Esophagus muscularis mucosa (tissue), 4 donors: ENCODE measurements around a stretch of chr7.

GRCh38 chr7:156402281-156402798 is 238.2 kb upstream of the RNF32 start:
- PRO-cap, result no peak
- RAMPAGE, long total RNA, 4 experiments, result no peak in any of the 4 experiments

DNA sequence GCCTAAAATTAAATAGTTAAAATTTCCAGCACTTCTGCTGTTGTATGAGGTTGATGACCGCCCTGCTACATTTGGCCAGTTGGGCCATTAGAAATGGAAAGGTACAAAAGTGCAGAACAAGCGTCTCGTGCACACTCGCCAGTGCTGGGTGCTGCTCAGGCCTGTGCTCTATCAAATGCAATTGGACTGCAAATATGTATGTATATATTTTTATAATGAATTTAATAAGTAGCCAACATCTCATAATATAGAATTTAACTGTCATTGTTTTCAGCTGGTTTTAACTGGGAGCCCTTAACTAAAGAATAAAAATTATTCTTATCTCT is 34.4 kb upstream of the RNF32 start:
- PRO-cap, result no peak
- RAMPAGE, long total RNA, 4 experiments, result no peak in any of the 4 experiments

DNA sequence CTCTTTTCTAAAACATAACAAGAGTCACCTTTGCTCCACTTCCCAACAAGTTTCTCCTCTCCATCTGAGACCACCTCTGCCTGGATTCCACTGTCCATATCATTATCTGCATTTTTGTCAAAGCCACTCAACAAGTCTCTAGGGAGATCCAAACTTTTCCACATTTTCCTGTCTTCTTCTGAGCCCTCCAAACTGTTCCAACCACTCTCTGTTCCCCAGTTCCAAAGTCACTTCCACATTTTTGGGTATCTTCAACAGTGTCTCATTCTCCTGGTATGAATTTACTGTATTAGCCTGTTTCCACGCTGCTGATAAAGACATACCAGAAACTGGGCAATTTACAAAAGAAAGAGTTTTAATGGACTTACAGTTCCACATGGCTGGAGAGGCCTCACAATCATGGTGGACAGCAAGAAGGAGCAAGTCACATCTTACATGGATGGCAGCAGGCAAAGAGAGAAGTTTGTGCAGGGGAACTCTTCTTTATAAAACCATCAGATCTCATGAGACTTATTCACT is 31.1 kb downstream of the LMBR1 start:
- PRO-cap, result no peak
- RAMPAGE, long total RNA, 4 experiments, result no peak in any of the 4 experiments

DNA sequence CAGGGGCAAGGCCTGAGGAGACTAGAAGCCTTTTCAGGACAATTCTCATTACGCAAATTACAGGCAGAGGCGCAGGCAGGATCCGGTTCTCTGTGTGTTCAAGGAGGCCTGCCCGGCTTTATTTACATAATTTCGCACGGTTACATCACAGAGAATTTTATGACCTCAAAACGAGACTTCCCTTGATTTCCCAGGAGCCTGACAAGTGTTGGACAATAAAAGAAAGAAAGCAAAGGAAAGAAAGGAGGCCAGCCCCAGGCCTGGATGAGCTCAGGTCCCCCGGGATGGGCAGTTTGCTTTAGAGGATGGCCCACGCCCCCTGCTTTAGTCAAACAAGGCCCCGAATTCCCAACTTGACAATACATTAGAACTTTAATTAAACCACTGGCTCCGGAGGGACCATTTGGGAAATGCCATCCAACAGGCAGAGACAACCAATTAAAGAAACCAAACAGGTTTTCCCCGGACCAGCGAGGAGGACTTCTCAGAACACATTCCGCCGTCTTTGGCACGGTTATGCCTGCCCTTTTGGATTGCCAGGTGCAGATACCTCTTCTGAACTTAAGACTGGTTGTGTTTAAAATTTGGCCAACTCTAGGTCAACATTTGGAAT is 2.9 kb downstream of the MNX1 start:
- PRO-cap, result no peak
- RAMPAGE, long total RNA, 4 experiments, result no peak in any of the 4 experiments

- PRO-cap, result no peak
- RAMPAGE, long total RNA, 4 experiments, result no peak in any of the 4 experiments
These were observed 3.5 kb upstream of the MNX1 start for GRCh38 chr7:157013921-157014335.

- PRO-cap, result no peak
- RAMPAGE, long total RNA, 4 experiments, result no peak in any of the 4 experiments
These were observed 97.7 kb upstream of the DNAJB6 start for GRCh38 chr7:157239008-157239695.

DNA sequence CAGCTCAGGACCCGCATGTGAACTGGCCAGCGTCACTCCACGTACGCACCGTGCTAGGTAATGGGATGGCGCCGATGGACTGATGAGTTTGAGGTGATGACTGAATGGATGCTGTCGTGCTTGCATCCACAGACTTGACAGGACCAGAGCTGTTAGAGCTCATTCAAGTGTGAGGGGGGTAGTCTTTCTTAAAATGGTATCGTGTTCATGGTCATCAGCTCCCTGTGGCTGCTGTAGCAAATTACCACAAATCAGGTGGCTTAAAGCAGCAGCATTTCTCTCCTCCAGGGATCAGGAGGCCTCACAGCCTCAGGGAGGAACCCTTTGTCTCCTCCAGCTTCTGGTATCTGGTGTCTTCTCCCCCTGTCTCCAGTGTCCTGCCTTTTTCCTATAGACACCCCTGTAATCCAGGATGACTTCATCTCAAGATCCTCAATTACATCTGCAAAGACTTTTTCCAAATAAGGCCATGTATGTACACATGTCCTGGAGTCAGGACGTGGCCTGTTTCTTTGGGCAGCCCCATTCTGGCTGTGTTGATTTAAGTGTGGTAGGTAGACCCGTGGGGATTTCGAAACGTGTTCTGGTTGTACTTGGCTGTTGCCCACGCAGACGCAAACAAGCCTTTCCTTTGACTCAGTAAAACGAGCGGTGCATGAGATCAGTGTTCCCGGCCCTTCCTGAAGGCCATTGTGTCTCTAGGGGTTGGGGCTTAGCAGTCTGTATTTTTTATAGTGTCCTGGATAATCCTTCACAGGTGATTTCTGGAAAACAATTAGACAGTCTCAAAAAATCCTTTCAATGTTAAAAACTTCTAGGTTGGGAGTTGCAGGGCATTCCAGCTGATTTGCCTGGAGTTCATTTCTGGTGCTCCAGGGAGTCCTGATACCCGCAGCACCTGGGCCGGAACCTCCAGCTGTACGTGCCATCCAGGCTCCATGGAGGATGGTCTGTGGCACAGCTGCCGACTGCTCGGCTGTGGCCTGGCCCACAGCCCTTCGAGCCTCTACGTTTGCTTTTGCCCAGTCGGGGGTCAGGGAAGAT is 64.9 kb upstream of the DNAJB6 start:
- PRO-cap, result bidirectional peak, plus-strand start at position 690 of the sequence, minus-strand start at position 349 of the sequence
- RAMPAGE, long total RNA, 4 experiments, result no peak in any of the 4 experiments

DNA sequence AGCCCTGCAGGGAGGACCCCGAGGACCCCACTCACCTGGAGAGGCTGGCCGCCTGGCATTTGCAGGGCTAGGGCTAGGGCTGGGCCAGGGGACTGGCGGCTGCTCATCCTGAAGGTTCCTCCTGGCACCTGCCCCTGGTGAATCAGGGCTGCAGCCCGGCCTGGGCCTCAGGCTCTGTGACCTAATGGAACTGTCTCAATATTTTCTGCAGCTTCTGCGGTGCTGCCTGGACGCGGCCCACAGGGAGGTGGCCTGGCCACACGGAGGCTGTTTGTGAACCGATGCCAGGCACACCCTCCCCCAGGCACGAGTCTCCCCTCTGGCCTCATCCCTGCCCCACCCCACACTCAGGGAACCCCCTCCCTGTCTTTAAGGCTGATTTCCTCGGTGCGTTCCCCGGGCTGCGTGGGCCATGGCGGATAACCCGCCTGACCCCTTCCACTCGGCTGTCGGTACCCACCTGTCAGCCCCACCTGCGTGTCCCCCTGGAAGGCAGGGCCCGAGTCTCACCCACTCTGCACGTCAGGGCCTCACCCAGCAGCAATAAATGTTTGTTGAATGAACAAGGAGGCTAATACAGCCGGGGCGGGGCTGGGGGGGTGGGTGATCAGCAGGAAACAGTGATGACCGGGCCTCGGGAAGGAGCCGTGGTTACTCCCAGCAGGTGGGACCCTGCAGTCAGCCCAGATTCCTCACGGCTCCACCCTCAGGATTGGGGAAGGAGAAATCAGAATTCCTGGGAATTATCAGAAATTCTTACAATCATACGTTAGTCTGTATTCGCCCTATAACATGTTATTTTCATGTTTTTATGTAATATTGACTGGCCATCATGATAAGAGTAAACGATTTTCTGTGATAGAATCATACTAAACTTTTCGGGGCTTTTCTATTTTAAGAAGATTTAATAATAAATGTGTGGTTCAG is 54.4 kb upstream of the DNAJB6 start:
- PRO-cap, result no peak
- RAMPAGE, long total RNA, 4 experiments, result no peak in any of the 4 experiments

DNA sequence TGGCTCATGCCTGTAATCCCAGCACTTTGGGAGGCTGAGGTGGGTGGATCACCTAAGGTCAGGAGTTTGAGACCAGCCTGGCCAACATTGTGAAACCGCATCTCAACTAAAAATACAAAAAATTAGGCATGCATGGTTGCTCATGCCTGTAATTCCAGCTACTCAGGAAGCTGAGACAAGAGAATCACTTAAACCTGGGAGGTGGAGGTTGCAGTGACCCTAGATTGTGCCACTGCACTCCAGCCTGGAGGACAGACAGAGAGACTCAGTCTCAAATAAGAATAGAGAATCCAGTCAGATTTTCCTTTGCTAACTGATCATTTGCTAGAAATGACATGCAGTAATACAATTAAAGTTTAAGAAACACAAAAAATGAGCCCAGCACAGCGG is 2.5 kb upstream of the DNAJB6 start:
- PRO-cap, result no peak
- RAMPAGE, long total RNA, 4 experiments, result no peak in any of the 4 experiments

DNA sequence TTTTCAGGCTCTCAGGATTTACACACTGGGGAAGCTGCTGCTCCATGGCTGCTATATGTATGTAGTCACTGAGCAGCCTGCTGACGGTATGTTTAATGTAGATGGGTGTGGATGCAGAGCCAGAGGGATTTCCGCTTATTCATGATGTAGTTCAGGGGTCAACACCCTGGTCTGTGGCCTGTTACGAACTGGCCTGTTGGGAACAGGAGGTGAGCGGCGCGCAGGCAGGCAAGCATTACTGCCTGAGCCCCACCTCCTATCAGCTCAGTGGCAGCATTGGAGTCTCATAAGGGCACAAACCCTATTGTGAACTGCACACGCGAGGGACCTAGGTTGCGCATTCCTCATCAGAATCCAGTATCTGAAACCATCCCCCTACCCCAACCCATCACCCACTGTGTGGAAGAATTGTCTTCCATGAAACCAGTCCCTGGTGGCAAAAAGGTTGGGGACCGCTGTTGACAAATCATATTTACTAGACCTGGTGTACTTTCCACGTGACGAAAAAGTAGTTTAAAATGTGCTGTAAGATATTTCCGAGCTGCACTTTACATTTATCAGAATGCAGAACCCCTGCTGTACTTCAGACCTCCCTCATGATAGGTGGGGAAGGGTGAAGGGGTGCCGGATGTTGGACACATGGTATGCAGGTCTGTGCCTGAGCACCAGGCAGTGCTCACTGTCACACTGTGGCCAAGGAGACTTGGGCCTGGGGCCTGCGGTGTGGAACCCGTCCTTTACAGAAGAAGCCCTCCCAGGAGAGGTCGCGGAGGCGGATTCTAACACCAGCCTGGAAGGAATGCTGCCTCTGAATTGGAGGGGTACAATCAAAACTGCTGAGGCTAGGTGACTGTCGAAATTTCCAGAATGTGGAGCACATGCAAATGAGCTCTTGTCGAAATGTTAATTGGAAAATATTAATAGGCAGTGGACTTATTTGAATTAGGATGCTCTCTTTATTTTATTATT is 34.3 kb downstream of the DNAJB6 start:
- PRO-cap, result no peak
- RAMPAGE, long total RNA, 4 experiments, result no peak in any of the 4 experiments

DNA sequence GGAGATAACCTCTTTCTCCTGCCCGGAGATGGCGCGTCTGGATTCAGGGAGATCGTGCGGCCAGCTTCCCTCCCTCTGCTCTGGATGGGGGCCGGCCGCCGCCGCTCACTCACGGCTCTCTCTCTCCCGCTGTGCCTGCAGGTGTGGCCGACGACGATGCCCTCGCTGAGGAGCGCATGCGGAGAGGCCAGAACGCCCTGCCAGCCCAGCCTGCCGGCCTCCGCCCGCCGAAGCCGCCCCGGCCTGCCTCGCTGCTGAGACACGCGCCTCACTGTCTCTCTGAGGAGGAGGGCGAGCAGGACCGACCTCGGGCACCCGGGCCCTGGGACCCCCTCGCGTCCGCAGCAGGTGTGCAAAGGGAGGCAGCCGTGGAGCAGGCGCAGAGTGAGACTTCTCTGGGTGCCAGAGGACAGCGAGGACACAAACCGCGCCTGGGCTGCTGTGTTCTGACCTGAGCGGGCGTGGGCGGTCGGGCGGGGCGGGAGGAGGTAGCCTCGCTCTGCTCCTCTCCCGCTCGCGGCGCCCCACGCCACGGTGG is 72.9 kb downstream of the DNAJB6 start:
- PRO-cap, result no peak
- RAMPAGE, long total RNA, 4 experiments, result no peak in any of the 4 experiments

- PRO-cap, result no peak
- RAMPAGE, long total RNA, 4 experiments, result no peak in any of the 4 experiments
These were observed 504.0 kb downstream of the DNAJB6 start for GRCh38 chr7:157840647-157841426.

DNA sequence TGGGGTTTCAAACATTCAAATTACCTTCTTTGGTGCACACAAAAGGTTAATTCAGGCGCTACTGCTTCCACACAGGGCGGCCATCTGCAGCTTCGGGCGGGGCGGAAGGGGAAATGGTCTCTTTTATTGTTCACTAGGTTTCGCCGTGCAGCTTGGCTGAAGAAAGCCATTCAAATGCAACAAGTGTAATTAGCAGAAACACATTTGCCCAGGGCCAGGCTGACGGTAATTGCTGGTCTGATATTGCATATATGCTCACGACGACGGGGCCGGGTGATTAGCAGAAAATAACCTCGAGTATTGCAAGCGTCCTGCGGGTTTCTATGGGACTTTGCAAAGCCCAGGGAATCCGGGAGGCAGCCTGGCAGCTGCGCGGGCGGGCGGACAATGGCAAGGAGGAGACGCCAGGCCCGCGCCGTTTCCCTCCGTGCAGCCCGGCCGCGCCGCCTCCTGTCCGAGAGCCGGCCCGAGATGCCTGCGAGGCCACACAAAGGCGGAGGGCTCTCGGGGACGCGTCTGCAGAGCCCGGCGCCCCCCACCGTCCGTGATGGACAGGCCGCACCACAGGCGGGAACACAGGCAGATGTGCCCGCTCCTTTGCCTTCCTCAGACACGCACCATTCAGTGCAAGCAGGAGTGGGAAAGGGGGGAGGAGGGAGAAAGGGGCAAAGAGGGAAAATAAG is 269.9 kb downstream of the PTPRN2 start:
- PRO-cap, result no peak
- RAMPAGE, long total RNA, 4 experiments, result no peak in any of the 4 experiments

- PRO-cap, result no peak
- RAMPAGE, long total RNA, 4 experiments, result no peak in any of the 4 experiments
These were observed 211.7 kb downstream of the PTPRN2 start for GRCh38 chr7:158375989-158376351.

DNA sequence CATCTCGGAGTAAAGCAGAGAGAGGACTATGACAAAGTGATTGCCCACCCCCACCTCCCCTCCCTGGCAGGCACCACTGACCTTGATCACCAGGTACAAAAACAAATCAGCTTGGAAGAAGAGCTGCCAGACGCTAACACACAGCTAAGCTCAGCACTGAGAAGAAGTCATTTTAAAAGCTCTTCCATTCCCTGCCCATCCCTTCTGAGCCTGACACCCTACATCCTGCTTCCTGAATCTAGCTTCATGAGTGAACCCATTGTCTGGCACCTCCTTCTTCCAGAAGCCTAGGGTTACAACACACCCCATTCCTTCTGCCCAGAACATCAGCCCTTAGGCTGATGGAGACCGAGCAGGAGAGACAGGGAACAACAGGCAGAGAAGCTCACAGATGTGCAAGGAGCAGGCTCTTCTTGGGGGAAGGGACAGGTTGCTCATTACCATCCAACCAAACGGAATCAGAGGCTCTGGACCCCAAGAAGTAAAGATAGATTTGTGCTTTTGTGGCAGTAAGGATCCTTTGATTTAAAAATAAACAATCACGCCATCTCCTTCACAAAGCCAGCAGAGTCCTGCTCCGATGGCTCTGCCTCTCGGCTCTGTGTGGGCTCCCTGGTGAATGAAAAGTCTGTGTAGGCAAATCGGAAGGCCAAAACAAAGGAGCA is 4.1 kb downstream of the PTPRN2 start:
- PRO-cap, result no peak
- RAMPAGE, long total RNA, 4 experiments, result no peak in any of the 4 experiments

DNA sequence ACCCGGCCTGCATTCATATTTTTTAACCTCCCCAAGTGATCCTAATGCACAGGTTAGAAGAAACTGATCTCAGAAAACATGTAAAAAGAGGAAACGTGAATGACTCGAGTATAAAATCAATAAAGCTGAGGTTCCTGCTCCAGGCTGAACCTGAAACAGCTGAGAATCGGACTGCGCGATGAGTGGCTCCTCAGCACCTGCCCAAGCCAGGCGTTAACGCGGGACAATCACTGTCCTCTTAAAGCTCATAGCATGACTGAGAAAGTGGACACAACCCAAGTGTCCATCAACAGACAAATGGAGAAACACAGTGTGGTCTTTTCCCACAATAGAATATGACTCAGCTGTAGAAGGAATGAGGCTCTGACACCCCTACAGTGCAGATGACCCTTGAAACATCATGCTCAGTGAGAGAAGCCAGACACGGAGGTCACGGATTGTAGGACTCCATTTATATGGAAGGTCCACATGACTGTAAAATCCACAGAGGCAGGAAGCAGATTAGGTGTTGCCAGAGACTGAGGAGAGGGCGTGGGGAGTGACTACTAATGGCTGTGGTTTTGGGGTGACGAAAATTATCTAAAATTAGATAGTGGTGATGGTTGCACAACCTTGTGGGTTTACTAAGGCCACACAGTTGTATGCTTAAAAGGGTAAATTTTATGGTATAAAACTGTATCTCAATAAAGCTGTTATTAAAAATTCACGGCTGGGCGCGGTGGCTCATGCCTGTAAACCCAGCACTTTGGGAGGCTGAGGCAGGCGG is 6.0 kb upstream of the NCAPG2 start:
- PRO-cap, result no peak
- RAMPAGE, long total RNA, 4 experiments, result no peak in any of the 4 experiments

GRCh38 chr7:158759618-158760474 is 55.2 kb upstream of the NCAPG2 start:
- PRO-cap, result no peak
- RAMPAGE, long total RNA, 4 experiments, result no peak in any of the 4 experiments

DNA sequence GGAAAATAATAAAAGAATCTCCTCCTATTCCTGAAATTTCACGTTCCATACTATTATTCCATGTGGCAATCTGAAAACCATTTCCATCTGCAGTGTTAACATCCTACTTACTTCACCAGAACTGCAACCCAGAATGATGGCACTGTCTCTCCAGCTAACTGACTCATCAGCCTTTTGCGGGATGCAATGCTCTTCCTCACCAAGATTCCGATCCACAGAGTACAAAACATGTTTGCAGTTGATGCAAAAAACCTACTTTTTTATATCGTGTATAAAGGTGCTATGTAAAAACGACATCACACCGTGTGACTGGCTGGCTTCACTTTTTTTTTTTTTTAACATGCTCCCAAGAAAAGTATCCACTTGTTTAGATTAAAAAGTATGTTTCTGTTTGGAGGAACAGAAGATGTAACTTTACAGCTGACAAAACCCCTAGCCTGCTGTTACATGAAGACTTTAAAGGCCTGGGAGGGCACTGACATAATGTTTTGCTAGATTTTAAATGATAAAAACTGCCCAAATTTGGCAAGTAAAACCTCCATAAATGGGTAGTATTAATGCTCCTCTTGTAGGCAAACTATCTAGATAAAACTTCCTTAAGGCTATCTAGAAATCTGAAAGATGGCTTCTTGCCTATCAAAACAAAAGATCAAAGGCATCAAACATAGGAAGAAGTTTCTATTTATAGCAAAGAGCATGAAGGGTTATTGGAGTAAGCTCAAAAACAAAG is 50.6 kb downstream of the ESYT2 start:
- PRO-cap, result bidirectional peak, plus-strand start at position 139 of the sequence, minus-strand start at position 138 of the sequence
- RAMPAGE, long total RNA, 4 experiments, result no peak in any of the 4 experiments

DNA sequence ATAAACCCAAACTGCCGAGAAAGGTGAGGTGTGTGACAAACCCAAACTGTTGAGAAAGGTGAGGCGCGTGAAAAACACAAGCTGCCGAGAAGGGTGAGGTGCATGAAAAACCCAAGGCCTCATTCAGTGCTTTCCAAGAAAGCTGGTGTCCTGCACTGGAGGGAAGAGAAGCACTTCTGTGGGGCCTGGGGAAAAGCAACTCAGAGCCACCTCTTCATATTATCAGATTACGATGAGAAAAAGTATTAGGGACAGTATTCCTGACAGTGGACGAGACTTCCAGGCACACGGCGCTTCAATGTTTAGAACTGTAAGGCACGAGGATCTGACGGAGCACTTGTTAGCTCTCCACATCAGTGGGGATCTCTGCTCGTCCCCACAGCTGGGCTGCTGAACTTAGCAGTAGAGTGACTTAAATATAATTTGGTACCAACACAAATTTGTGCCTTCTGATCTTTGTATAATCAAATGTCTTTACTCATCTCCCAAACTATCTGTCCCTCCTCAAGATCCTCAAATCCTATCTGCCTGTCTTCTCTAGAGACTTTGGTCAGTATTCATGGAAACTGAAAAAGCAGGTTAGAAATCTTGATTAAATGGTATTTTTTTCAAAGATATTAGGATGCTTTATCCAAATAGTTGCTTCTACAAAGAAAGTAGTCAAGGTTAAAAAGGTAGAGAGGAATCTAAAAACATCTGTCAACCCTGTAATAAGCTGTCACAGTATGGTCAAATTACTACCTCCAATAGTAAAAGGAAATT is 24.4 kb downstream of the ESYT2 start:
- PRO-cap, result no peak
- RAMPAGE, long total RNA, 4 experiments, result no peak in any of the 4 experiments

- PRO-cap, result no peak
- RAMPAGE, long total RNA, 4 experiments, result no peak in any of the 4 experiments
These were observed 116.9 kb downstream of the VIPR2 start for GRCh38 chr7:159027575-159028401.